Bronchus fibroblast of lung (primary cell): ENCODE measurements around the genes RAB11FIP5, PRADC1 and DGUOK.

DNA sequence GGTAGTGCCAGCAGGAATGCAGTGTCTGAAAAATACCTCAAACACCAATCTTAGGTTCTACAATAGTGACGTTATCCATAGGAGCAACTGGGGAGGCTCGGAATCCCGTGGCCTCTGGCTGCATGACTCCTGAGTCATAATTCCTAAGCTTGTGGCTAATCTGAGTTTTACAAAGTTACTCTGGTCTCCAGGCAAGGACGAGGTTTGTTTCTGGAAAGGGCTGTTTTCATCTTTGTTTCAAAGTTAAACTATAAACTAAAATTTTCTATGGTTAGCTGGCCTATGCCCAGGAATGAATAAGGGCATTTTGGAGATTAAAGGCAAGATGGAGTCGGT lies 31.9 kb downstream of the DYSF start:
- RAMPAGE, long total RNA = no peak

DNA sequence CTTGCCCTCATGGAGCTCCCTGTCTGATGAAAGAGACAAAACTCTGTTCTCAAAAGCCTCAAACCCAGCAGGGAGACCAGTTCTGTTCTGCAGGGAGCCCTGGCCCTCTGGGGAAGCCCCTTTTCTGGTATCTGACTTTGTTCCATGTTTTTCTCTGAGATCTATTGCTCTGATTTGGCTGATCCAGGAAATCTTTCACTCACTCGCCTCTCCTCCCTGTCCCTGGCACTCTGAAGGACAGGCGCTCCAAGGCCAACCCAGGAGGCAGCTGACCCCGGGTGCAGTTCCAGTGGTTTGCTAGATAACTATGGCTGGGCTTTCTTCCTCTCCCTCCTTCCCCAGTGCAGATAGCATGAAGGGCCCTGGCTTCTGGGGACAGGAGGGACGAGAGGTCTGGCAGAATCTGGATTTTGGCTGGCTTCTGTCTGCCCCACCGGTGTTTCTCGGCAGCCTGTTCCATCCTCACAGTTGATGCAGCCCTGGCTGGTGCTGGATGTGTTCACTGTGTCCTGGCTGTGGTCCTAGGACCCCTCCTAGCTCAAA lies 149.0 kb downstream of the DYSF start:
- RAMPAGE, long total RNA = no peak

DNA sequence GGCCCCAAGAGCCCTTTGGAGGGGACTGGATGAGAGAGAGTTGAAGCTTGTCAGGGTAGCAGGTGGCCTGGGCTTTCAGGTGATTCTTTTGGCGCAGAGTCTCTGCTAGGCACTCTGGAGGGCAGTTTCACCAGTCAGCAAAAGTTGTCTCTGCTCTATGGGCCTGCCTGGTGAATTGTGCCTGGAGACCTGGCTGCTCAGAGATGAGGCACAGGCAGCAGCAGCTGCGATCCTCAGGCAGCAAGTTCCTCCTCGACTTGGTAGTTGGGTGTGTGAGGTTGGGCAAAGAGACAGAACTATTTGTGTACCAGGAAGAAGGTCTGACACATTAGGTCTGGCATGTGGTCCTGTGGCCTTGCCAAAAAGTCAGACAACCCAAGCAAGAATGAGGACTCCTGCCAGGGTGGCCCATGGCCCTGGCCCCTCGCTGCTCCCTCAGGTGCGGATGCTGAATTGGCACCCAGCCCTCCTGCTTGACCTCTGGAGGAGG lies 179.4 kb downstream of the DYSF start:
- RAMPAGE, long total RNA = no peak

DNA sequence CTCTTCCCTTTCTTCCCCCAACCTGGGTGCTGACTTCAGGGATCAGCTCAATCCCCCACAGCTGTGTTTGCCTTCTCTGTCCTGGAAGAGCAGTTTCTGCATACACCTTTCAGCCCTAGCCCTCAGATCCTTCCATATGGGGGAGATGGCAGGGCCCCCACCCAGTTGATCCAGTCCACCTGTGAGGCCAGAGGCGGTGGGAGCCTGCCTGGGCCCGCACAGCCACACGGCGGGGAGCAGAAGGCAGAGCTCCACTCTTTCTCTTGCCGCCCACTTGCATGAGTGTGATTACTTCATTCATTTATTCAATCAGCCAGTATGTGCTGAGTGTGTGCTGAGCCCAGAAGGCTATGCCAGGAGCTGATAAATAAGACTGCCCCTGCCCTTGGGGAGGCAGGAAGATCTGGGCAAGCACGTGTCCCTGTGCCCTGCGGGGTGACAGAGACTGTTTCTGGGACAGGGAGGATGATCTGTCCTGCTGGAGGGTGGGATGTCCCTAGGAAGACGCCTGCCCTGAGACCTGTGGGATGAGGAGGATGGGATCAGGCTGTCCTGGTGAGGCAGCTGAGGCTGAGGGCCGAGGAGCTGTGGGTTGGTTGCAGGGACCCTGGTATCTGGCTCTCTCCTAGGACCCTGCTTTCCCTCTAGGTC lies 237.6 kb downstream of the DYSF start:
- RAMPAGE, long total RNA = no peak

DNA sequence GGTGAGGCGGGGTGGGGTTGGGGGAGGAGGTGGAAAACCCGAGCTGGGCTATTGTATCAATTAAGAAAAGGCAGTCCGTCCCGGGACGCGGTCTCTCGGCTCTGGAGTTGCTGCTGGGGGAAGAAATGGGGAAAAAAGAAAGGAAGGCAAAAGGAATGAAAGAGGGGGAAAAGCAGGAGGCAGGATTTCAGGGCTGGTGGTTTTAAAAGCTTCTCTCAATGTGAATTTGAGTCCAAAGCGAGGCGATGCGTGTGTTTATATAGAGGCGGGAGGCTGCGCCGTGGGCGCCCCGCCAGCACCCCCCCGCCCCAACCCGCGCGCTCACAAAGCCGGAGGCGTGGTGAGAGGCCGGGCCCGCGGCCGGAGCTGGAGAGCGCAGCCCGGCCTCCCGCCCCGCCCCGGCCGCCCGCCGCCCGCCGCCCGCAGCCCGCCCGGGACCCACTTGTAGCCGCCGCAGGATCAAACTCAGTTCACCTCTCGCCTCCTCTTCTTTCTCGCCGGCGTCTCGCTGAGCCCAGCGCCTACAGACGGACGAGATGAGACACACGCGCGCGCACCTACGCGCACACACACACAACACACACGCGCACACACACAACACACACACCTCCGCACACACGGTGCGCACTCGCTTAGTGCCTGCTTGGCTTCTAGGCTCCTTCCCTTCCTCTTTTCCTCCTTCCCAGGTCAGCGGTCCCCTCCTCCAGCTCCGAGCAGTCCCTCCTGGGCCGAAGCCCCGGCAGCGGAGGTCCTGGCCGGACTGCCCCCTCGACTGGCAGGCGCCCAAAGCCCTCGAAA lies 1.2 kb upstream of the CYP26B1 start:
- RAMPAGE, long total RNA = no peak

GRCh38 chr2:72983558-72984116 lies 66.3 kb downstream of the EMX1 start:
- RAMPAGE, long total RNA = no peak

GRCh38 chr2:72989700-72990146 lies 72.4 kb downstream of the EMX1 start:
- RAMPAGE, long total RNA = no peak

- RAMPAGE, long total RNA = no peak
These were observed at the start of gene RAB11FIP5 for GRCh38 chr2:73112773-73113815. Gene RAB11FIP5 (minus strand): TSS chr2:73112948.

DNA sequence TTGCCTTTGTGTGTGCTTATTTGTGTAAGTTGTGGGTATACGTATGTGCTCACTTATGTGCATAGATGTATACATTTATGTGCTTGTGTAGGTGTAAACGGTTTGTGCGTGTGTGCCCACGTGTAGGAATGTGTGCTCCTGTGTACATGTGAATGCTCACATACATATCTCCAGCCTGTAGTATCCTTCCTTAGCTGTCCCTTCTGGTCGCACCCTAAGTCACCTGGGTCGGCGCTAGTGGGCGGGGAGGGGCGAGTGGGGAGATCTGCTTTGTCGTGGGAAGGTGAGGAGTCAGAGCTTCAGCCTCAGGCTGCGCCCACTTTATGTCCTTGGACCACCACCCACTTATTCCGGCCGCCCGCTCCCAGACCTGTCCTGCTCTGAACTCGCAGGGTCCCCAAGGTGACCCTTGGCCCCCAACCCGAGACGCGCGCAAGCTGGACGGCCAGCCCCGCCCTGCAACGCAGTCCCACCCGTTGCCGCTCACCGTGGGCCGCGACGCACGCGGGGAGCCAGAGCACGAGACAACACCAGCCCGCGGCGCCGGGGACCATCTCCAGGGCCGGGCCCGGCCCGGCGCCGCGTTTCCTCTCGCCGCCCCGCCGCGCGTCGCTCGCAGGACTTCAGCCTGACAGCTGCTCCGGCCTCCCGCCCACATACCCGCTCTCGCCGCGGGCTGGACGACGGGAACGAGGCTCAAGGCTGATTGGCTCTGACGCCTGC lies at the start of gene PRADC1:
Gene PRADC1, minus strand, starts transcription at position 633 of the 723 bp plus-strand sequence.
- RAMPAGE, long total RNA = start-site peak on the minus strand centred at position 631 of the sequence, 63 bp wide, 98 and 130 reads in 2 replicates

DNA sequence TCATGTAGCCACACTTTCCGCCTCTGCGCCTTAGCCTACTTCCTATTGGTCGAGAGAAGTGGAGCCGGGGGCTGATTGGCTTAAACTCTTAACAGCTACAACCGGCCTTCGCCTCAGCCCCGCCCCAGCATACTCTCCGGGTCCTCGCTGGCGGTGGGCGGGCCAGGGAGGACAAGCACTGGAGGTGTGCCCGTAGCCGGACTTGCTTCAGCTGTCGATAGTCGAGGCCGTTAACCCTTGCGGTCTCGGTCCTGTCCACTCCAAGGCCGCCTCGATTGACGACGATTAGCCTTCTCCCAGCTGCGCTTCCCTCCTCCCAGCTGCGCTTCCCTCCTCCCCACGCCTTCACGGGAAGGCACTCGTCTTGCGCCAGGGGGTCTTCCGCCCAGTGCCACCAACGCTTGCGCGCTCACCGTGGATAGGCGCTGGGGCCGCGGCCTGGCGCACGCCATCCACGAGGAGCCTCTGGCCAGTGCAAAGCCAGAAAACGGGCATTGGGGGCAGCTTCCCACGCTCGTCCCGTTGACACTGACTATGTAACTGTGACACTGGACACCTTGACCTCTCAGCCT lies 377 bp upstream of the PRADC1 start:
- RAMPAGE, long total RNA = no peak

DNA sequence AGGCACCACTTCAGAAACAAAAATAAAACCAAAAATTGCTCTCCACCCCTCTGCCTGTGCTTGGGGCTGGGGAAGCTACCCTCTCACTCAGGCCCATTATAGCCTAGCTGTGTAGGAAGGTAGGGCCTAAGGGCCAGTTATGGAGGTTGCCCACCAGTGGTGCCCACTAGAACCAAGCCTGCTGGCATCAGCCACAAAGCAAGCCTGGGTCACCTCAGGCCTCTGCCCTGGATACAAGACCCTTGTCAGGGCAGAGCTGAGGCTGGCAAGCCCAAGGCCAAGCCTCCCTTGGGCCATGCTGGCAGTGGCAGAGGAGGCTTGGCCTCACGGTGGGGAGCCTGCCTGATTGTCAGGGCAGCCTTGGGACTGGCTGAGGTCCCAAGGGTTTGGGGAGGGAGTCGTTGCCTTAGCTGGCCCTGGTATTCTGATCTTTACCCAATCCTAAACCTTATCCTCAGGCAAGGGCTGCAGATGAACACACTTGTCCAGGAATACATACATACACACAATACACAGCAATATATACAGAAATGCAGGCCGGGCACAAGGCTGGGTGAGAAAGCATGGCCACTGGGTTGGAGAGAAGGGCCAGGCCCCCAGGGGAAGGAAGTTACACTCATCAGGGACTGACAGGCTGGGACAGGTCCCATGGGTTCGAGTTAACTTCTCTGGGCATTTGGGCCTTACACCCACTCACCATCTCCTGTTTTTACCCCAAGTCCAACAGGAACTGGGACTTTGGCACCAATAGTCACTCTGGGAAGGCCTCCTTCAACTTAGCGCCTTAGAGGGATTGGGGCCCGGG lies 21.0 kb downstream of the CCT7 start:
- RAMPAGE, long total RNA = no peak

DNA sequence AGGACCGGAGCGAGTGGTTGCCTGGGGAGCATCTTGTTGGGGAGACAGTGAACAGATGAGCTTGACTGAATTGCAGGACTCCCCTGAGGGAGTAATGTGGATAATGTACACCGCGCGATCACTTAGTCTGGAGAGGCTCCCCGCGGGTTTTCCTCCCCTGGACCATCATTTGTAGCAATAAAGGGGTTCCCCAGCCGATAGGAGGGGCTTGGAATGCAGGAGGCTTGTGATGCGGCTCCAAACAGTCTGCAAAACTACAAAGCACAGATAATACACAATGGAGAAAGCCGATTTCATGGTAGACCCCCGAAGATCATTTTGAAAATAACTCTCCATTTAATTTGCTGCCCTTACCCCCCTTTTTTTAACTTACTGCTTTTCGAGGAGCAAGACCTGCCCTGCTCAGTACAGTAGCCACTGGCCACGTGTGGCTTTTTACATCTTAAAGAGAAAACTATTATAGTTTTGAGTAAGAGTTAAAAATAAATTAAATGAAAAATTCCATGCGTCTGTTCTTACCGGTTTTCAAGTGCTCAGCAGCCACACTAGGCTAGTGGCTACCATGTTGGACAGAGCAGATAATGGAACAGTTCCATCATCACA lies 987 bp downstream of the ALMS1 start:
- RAMPAGE, long total RNA = no peak

GRCh38 chr2:73602074-73602548 lies 40.1 kb downstream of the NAT8 start:
- RAMPAGE, long total RNA = no peak

- RAMPAGE, long total RNA = start-site peak on the plus strand at chr2:73926850-73926926, 2,101 and 151 reads in 2 replicates
These were observed at the start of gene DGUOK for GRCh38 chr2:73926554-73927587. Gene DGUOK (plus strand): TSS chr2:73926880.

DNA sequence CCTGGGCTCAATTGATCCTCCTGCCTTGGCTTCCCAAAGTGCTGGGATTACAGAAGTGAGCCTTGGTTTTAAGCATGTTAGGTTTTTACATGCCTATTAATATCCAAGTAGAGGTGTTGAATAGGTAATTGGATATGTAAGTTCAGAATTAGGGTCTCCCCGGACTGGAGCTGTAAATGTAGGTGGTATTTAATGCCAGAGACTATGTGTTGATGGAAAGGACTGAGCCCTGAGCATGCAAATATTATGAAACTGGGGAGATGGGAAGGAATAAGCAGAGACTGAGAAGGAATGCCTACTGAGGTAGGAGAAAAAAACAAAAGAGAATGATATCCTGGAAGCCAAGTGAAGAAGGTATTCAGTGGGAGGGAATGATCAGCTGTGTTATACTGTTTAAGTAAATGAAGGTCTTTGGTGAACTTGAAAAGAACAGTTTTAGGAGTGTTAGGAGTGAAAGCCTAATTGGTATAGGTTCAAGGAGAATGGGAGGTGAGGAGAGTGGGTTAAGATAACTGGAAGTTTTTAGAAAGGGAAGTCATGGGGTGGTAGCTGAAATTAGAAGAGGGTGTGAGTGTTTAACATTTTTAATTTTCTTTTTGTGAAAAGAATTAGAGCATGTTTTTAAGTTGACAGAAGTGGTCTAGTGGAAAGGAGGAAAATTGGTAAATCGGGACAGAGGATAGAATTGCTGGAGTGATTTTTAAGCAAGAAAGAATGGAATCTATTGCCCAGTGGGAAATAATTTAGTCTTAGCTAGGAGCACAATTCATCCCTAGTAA lies 2.8 kb downstream of the DGUOK start:
- RAMPAGE, long total RNA = no peak

- RAMPAGE, long total RNA = no peak
These were observed 4.8 kb downstream of the DGUOK start for GRCh38 chr2:73931270-73932078.

DNA sequence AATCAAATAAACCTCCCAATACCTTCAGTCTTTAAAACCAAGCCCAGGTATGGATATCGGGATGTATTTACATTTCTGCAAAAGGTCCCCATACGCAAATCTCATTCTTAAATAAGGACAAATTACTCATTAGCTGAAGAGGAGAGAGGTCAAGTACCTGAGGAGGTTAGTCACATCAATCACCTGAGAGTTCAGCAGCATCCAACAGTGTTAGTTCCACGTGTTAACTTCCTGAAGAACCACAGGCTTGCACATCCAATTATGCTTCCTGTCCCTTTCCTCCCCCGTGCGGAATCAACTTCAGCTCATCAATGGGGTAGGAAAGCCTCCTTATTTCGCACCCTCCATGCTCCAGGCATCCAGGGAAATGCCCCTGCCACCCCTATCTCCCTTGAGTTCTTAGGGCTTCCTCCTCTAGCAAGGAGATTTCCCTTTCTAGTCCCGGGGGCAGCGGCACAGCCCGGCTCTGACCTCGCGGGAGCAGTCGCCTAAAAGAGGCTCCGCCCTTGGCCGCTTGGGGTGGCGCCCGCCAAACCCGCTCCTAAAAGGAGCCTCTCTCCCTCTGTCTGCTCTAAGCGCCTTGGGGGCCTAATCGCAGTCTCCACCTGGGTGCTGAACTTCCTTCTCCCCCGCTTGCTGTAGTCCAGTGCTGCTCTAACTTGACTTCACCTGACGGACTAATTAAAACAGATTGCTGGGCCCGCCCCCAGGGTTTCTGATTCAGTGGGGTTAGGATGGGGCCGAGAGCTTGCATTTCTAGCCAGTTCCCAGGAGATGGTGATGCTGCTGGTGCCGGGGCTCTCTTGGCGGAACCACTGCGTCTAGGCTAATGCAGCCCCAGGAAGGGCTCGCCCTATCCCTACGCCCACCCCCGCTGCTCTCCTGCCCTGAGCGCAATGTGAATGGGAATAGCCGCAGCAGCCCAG lies 3.5 kb upstream of the TET3 start:
- RAMPAGE, long total RNA = start-site peak on the minus strand centred at position 451 of the sequence, 36 bp wide, 16 and 31 reads in 2 replicates

GRCh38 chr2:73987326-73987999 lies 2.8 kb downstream of the TET3 start:
- RAMPAGE, long total RNA = no peak

DNA sequence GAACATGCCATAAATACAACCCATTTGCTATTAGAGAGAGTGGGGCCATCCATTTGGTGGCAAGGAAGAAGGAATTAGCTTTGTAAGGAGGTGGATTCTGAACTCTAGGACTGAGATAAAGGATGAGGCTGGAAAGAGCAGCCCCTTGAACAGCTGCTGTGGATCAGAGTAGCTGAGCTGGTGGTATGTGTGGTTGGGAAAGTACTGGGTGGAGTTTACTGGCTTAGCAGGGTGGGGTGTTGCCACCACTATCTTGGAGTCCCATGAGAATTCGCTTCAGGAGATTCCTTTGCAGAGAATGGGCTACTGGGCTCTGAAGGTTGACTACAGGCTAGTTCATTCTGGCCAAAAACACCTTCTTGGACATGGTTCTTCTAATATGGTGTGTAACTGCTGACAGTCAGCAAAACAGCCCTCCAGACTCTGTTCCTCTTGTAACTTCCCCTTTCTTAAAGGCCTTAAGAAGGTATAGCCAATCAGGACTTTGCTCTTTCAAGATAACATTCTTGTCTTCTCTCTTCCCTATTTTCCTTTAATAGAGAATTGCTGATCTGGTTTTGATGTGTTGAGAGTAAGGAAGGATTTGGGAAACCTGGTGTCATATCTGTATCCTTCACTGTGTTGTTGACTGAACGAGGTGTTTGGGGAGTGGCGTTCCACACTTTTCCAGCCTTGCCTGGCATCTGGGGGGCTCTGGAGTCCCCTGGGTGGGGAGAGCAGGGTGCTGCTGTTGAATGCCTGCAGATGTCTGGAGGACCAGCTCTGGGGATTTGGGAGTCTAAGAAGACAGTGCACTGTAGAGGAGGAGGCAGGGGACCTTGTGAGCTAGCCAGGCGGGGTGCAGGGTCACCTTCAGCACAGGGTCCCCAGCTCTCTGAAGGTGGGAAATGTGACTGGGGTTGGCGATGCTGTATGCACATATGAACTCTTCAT lies 52.9 kb downstream of the TET3 start:
- RAMPAGE, long total RNA = no peak

DNA sequence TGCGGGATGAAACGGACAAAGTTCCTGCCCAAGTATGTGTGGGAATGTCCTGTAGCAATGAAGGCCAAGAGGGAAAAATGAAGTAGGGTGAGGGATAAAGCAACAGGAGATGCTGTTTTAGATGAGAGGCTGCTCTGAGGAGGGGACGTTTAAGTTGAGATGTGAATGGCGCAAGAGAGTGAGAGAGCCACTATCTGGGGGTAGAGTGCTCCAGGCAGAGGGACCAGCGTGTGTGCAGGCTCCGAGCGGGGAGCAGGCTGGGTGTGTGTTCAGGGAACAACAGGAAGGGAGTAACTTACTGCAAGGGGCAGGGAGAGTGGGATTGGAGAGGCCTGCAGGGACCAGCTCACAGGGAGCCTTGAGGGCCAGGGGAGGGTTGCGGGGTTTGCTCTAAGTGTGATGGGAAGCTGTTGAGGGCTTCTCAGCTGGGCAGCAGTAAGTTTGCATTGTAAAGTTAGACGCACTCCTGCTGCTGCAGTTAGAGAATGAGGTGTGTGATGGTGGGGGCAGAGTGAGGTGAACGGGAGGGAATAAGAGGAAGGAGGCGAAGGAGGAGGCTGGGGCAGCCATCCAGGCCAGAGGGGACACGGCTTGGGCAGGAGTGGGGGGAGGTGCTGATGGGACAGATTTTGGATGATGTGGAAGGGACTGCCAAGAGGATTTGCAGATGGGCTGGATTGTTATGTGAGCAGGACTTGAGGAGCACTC lies 53.5 kb downstream of the BOLA3 start:
- RAMPAGE, long total RNA = no peak